ENCODE results near the genes FAM110A, SIRPB2 and SIRPA.

GRCh38 chr20:266651-267483, 9.3 kb downstream of the DEFB132 start:
- PRO-cap: unidirectional peak, minus-strand start at chr20:267003; unidirectional peak, minus-strand start at chr20:267048

DNA sequence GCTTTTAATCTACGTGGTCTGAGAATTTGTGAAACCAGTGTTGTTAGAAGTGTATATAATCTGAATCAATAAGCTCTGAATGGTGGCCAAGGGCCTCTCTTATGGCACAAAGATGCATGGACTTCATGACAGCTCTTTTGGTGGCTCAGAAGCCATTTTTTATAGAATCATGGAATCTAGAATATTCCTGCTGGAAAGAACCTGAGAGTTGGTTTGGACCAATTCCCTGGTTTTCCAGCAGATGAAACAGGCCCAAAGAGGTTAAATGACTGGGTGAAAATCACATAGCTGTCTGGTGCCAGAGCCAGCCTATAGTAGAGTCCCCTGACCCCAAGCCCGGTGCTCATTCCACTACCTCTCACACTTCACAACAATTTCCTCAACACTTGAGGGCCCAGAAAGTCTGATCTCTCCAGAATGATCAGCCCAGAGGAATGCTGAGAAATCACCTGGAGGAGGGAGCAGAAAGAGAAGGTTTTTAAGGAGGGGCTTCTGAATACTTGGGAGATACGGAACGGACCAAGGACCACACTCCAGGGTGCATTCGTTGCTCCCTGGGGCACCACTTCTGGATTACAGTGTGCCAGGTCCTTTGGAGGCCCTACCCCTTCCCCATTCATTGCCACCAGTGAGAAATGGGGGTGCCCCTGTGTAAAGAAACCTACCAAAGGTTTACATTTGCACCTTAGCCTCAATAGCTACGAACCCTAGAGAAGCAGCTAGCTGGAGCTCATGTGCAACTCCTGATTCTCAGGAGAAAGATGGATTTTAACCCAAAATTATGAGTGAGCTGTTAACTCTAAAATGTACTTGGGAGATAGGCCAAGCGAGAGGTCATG, 2.2 kb downstream of the ZCCHC3 start:
- PRO-cap: no peak

- PRO-cap: bidirectional peak, plus-strand start at chr20:309675, minus-strand start at chr20:309612; bidirectional peak, plus-strand start at chr20:310172, minus-strand start at chr20:310071
These were observed 12.3 kb downstream of the ZCCHC3 start for GRCh38 chr20:309512-310221.

GRCh38 chr20:326515-327218, 1.3 kb downstream of the SOX12 start:
- PRO-cap: bidirectional peak, plus-strand start at chr20:327270, minus-strand start at chr20:327186

DNA sequence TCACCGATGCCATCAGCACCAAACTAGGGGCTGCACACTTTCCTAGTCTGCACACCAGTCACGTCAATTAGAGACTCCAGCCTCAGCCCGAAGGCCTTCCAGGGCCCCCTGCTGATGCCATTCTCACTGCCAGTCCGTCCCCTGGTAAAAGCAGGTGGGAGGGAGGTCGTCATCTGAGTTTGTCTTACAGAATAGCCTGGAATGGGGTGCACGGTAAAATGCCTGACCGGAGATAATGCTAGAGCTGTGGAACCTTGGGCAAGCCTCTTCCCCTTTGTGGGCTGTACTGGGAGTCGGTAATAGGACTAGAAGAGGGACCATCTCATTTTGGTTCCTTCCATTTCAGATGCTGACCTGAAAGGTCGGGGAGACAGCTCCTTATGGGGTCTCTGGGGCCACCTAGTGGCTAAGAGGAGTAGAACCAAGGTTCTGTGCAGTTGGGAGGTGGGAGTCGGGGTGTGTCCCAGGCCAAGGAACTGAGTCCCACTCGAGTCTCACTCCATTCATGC, 5.1 kb downstream of the SOX12 start:
- PRO-cap: no peak

- PRO-cap: no peak
These were observed 24.6 kb downstream of the TBC1D20 start for GRCh38 chr20:437690-438217.

DNA sequence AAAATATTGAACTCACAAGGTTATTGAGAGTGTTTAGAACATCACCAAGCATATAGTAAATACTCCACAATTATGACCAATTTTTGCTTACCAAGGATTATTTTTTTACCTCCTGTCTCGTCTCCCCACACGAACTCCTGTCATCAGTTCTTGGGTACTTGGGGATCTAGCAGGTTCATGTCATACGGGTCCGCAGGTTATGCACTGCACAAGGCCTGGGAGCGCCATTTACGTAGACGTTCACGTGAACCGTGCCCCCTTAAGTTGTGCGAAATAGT, 372 bp upstream of the TBC1D20 start:
- PRO-cap: no peak

DNA sequence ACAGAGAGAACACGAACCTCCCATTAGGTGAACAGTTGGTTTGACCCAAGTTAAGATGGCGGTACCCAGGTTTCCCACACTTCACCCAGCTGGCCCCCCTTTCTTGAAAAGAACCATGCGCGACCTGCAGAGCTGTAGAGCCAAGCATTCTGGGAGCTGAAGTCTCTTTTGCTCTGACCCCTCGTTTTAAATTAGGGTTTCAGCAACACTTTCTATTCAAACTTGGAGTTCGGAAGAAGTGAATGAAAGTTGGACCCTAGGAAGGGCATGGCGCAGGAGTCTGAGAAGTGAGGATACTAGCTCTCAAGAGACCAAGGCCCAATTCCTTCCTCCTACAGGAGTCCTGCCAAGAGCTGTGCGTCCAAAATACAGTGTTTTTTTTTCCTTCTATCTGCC, 437 bp upstream of the CSNK2A1 start:
- PRO-cap: no peak

- PRO-cap: no peak
These were observed 6.0 kb downstream of the SRXN1 start for GRCh38 chr20:646516-647835.

GRCh38 chr20:652302-652813, 642 bp downstream of the SRXN1 start:
- PRO-cap: no peak

DNA sequence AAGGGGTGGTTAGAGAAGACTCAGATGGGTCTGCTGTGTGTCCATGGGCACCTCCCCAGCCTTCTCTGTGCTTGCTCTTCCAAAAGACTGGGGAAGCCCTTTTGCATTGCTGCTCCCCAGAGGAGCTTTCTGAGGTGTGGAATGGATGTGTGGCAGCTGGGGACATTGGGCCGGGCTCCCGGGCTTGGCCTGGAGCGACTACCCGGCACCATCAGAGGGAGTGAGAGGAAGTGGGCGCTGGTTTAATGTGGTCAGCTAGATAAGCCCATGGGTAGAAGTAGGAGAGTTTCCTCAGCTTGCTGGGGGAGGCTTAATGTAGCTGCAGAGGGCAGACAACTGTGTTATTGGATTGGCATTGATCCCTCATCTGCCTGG, 4.2 kb downstream of the SCRT2 start:
- PRO-cap: no peak

DNA sequence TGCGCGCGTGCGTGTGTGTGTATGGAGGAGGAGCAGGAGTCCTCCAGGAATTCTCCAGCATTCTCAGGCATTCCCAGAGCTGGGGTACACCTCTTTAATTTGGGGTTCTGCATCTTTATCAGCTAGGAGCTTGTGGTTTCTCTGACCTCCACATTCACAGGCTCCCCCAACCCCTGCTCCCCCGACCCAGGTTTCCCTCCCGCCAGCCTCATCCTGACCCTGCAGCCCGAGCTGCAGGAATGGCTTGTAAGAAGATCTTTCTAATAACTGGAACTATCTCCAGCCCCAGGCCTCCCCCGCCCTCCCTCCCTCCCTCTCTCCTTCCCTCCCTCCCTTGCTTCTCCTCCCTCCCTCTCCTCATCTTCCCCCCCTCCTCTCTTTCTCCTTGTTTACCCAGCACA, 3.2 kb downstream of the SCRT2 start:
- PRO-cap: no peak

DNA sequence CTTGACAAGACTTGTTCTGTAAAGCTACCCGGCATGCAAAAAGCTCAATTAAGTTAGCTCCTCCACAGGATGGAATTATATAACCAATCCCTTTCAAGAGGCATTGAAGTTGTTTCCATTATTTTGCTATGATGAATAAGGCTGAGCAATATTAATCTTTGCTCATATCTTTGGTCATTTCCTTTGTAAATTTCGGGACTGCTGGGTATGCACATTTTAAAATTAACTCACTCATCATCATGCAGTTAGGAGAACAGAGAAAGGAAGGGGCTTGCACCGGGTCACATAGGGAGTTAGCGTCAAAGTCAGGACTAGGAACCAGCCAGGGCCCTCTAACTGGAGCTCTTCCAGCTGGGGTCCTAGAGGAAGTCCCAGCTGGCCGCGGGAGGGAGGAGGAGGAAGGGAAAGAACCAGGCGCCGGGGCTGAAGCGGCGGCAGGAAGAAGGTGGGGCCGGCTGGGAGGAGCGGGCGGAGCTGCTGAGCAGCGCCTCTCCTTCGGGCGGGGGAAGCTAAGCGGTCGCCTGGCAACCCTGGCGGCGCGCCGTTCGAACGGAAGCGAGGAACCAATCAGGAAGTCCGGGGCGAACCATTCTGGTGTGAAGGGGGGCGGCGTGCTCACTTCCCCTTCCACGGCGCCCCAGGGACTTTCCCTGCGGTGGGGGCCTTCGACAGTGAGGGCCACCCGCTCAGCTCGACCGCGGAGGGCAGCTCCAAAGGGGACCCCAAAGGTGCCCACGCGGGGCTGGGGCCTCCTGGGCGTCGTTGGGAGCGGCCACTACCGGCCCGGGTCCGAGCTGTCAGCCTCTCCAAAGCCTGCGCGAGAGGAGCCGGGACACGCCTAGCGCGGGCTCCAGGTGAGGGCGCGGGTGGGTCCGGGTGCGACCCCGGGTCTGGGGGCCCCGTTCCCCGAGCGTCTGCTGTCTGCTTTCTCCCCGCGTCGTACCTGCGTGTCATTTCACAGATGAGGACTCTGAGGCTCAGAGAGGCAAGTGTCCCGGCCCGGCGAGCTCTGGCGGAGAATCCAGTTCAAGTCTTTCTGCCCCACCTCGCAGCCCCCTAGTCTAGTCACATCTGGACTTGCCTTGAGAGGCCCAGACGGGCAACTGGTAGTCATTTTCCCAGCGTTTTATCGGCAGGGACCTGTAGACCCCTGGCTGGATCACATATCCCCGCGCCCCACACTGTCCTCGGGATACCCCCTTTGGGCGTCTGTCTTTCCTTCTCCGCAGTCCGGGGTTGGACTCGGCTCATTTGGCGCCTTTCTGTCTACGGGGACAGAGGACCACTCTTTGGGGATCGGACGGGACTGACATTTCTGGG, at the start of gene FAM110A:
Gene FAM110A (plus strand): TSS at position 618 of the 1,320 bp plus-strand sequence.
- PRO-cap: unidirectional peak, plus-strand start at position 292 of the sequence; bidirectional peak, plus-strand start at position 618 of the sequence, minus-strand start at position 402 of the sequence

- PRO-cap: no peak
These were observed 10.6 kb downstream of the ANGPT4 start for GRCh38 chr20:905408-905993.

DNA sequence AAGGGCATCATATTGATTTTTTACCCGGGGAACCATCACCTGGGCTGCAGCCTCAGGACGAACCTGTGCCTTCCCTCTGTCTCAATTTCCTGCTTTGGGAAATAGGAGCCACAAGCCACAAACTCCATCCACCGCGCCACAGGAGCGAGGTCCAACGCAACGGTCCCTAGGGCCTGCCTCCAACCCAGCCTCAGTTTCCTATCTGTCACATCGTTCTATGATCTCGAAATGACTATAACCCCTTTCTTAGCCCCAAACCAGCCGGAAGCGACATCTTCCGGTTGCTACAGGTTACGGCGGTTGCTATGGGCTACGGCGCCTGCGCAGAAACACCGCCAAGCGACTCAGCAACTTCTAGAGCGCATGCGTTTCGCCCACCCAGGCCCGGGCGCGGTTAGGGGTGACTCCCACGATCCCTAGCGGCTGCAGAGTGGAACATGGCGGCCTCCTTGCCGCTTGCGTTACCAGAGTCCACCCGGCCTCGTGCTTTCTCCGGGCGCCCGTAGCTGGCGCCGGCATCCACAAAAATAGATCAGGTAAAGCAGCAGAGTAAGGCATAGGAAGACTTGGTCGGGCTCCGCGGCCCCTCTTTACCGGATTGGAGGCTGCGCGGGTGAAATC, 3.8 kb downstream of the SDCBP2 start:
- PRO-cap: bidirectional peak, plus-strand start at position 428 of the sequence, minus-strand start at position 269 of the sequence

DNA sequence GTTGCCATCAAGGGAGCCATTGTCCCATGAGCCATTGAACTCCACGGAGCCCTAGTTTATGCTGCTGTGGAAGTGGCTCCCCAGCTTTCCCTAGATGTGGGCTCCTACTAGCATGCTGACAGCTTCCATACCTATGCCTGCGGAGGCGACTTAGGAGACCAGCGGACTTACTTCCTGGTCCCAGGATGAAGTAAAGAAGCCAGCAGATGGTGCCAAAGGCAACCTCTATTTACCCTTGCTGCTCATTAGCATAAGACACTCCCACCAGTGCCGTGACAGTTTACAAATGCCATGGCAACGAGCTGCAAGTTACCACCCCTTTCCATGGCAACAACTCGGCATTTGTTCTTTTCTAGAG, 30.9 kb upstream of the FKBP1A start:
- PRO-cap: no peak

GRCh38 chr20:1452813-1453320, 13.8 kb downstream of the NSFL1C start:
- PRO-cap: no peak

GRCh38 chr20:1491303-1491889, at the start of gene SIRPB2:
TSS of gene SIRPB2 (minus strand) at chr20:1491420.
- PRO-cap: no peak

DNA sequence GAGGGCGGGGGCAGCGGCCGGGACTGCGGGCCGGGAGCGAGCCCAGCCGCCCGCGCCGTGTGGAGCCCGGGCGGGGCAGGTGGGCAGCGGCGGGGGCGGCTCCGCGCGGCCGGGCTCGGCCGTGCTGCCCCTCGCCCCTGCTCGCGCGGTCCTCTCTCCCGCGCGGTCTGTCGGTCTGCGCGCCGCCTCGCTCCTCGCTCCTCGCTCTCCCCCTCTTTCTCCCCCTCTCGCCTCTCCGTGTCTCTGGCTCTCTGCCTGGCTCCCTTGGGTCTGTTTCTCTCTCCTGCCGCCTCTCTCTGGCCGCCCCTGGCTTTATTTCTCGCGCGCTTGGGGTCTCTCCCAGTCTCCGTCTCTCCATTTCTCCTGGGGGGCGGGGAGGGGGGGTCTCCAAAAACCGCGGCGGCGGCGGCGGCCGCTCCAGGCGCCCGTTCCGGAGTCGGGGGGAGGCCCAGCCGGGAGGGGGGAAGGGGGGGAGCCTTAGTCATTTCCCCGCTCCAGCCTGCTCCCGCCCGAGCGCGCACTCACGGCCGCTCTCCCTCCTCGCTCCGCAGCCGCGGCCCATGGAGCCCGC, at the start of gene SIRPA:
Gene SIRPA (plus strand): TSS at position 520 of the 571 bp plus-strand sequence.
- PRO-cap: bidirectional peak, plus-strand start at position 22 of the sequence, minus-strand start outside the sequence; bidirectional peak, plus-strand start at position 152 of the sequence, minus-strand start at position 169 of the sequence; bidirectional peak, plus-strand start at position 484 of the sequence, minus-strand start at position 365 of the sequence

GRCh38 chr20:1898107-1898597, 2.9 kb downstream of the SIRPA start:
- PRO-cap: no peak